NB4 (cell line): ENCODE results near the gene TASOR2.

DNA sequence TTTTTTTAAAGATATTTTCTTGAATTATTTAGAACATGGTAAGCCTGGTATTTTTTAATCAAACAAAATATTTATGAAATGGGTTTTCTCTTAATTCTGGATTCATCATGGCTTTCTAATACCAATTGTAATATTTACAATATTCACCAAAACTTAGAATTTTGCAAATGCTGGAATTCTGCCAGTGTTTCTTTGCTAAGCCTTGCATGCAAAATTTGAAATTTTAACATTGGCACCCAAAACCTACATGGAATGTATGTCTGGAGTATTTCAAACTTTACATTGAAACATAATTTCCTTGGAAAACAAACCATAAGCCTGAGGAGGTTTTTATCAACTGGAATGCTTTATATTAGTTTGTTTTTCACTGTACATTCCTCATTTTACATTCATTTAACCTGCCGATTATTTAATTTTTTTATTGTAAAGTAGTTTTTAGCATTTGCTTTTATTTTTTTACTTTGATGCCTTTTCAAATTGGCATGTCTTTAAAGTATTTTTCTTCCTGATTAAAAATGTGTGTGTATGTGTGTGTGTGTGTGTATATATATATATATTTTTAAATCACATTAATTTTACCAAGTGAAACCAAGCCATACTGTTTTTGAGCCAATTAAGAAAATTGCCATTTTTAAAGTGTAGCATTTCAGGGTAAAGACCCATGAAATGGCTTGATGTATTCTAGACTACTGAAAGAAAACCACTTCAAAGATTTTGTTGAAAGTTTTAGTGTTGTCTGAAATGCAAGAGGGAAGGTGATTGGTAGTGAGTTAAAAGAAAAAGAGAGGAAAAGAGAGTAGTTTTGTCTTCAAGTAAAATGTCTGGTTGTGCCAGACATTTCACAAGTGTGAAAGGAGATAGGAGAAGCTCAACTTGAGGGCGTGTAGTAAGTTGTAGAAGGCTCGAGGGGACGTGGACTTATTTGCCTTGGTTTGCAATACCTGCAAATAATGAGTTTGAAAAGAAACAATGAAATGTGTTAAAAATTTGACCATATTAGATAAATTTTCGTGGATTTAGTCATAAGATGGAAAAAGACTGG is 41.9 kb downstream of the CALML5 start:
- RRBS: no CpG with 5 or more reads among the region's 5 CpGs

DNA sequence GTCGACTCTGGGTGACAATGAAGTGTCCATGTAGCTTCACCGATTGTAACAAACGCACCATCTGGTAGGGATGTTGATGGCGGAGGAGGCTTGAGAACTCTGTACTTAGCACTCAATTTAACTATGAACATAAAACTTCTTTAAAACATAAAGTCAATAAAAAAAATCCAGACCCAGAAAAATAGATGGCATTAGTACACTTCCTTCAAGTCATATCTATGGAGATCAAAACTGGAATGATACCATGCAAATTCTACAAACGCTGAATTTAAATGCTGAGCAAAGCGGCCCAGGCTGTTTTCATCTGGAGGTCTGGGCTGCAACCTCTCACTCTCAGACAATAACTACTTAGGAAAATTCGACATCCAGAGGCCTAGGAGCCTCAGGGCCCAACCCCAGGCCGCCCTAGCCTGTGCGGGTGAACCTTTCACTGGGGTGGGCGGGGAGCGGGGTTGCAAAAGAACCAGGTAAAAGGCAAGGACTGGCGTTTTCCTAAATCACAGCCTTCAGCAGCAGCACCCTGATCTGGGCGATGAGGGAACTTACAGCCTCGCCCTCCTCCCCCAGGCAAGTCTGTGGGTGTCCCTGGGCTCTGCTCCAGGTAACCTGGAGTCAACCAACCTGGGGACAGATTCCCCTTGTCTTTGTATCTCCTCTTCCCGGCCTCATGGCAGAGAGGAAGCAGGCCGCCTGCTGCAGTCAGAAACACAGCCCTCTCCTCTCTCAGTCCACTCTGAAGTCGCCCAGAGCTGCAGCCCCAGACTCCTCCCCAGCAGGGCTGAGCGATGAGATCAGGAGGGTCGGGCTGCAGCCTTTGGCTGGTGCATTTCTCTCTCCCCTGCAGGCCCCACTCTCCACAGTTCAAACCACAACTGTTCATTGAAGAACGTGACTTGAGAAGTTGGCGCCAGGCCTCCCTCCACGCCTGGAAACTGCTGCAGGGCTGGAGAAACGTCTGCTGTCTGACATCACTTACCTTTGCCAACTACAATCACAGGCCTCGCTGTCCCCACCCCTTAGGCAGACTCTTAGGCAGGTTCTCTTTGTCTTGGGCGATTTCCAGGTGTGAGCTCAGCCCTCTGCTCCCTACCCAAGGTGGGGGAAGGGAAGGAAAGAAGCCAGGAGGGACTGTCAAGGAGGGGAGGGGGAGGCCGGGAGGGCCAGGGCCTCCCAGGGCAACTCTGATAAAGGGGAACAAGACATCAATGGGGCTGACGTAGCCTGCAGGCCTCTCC is 33.2 kb downstream of the CALML5 start:
- RRBS: no CpG with 5 or more reads among the region's 27 CpGs

DNA sequence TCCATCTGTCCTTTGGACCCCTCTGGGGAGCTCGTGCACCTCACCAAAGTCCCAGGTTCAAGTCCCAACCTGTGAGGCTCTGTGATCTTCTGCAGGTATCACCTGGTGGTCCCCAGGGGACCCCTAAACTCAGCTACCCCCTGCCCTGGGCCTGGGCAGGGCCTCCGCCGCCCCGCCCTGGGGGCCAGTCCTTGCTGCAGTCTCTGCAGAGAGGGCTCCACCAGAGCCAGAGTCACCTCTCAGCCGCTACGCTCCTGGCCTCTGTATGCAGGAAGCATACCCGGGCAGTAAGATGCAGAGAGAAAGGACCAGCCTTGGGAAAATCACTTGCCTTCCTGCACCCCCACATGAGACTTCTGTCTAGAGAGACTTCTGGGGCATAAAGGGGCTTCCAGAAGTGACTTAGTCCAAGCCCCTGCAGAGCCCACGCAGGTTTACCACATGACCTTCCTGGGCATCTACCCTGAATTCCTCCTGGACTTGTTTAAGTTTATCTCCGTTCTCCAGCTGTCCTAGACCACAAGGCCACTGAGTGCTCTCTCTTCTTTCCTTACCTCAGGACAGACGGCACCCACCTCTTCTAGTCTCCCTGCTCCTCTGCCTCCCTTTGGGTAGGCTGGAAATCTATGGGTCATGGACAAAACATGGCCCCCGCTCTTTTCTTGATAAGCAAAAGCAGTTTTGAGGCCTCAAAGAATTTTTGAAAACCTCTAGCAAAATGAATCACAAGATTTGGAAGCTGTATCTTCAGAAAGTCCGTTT is 21.2 kb downstream of the CALML5 start:
- RRBS: no CpG with 5 or more reads among the region's 12 CpGs

GRCh38 chr10:5563891-5564495 is 39.2 kb downstream of the CALML3 start:
- RRBS: 12% methylated on average over 4 of the region's 20 CpGs

- RRBS: 0% methylated on average over 8 of the region's 46 CpGs
Observed at GRCh38 chr10:5684284-5684926, at the start of gene TASOR2. TASOR2 (plus strand) TSS chr10:5684838.

DNA sequence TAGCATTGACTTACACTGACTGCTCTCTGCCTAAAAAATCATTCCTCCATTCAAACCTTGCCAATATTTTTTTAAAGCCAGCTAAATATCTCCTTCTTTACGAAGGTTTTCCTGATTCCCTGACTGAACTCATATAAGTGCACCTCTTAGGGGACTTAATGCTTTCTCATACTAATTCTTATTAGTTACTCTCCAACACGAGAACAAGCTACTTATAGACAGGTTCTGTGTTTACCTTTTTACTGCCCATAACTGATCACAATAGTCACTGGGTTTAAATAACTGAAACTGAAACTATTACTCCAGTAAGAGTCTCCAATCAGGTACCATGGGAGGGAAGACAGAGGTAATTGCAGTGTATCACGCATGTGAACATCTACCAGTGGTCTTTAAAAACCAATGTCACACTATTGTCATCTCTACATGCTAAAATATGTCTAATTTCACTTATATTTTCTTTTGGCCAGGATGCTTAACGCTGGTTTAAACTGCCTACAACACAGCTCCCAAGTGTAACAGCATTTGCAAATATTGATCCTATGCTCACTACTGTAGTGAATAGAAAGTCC is 3.7 kb downstream of the GDI2 start:
- RRBS: no CpG with 5 or more reads among the region's 4 CpGs

GRCh38 chr10:5870030-5870573 is 19.6 kb downstream of the ANKRD16 start:
- RRBS: no CpG with 5 or more reads among the region's 11 CpGs

- RRBS: no CpG with 5 or more reads among the region's 20 CpGs
Observed at GRCh38 chr10:5917199-5917734, 27.2 kb downstream of the FBH1 start.

- RRBS: no CpG with 5 or more reads among the region's 7 CpGs
Observed at GRCh38 chr10:6022349-6023064, 39.7 kb downstream of the IL2RA start.

GRCh38 chr10:6100124-6100562 is 11.3 kb downstream of the RBM17 start:
- RRBS: no CpG with 5 or more reads among the region's 3 CpGs

DNA sequence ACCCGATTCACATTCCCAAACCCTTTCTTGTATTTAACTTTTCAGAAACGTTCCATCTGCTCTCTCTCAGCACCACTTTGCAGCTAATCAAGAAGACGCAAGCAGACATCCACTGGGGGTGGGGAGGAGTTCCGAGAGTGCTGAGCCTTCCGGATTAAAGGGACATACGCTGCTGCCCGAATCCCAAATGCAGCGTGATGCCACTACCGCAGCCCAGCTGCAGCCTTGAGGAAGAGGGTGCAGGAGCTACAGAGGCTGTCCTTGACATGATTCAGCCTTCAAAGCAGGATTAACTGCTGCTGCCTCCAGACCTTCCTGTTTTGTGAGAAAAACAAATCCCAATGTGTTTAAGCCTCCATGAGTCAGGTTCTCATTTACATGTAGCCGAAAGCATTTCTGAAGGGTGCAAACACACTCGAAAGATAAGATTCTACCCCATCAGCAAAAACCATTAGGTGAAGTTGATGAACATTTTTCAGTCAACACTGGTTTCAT is 40.0 kb downstream of the RBM17 start:
- RRBS: no CpG with 5 or more reads among the region's 11 CpGs

DNA sequence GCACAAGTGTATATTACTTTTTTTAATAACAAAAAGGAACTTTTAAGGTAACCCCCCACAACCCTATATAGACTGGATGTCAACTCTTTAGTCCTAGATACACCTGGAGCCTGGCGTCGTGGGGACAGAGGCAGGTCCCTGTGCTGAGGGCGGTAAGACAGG is 39.5 kb upstream of the PFKFB3 start:
- RRBS: no CpG with 5 or more reads among the region's 3 CpGs

- RRBS: no CpG with 5 or more reads among the region's 8 CpGs
Observed at GRCh38 chr10:6195232-6195789, 7.4 kb upstream of the PFKFB3 start.

DNA sequence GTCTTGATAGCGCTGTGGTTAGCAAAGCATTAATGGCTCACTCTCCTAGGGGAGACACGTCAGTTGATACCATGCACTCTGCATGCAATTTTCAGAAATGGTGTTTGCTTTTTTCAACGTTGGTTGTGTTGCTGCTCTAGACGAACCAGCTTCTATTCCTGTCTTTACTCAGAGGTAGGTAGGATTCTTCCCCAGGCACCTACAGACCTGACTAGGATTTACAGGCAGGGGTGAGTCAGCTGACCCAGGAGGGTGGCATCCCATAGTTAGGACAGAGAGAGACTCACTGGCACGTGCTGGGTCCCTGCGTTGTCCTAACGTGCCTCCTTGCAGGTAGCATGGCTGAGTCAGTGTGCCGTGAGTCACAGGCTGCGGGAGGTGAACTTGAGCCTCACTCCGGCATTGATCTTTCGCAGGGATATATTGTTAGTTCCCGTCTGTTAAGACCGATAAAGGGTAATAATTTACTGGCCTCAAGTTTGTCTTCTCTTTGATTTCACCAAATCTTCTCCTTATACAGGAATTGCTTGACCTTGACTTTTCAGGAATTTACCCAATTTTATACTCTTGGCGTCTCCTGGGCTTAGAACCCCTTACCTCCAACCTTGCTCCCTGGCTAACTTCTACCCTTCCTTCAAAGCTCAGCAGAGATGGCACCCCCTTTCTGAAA is 96.5 kb downstream of the PFKFB3 start:
- RRBS: no CpG with 5 or more reads among the region's 14 CpGs

DNA sequence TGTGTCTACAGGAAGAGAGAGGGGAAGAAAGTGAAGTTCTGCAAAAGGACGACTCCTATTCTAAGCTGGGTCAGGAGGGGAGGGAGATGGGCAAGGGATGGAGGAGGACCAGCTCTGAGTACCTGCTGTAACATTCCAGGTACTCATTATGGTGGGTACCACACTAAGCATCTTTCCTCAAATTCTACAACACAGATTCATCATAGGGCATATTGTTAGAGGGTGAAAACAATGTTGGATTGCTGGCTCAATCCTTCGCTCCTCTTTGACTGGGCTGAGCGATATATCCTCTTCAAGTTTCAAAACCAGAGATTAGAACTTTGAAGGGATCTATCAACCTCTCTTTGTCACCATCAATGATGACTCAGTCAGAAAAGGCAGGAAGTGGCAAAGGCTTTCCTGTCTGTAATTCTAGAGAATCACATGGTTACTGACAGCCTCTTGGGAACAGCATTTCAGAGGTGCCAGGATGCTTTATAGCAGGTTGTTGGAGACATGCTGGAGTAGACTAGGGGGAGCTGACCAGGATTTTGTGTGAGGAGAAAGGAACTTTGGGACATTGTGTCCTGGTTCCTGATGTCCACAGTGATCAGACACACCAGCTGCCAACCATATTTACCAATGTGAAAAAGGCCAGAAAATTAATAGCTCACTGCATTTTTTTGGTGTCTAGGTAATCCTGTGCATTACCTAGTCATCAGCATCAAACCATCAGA is 81.4 kb downstream of the PRKCQ start:
- RRBS: no CpG with 5 or more reads among the region's 3 CpGs

GRCh38 chr10:6737022-6737827 is 157.1 kb upstream of the PRKCQ start:
- RRBS: no CpG with 5 or more reads among the region's 9 CpGs

GRCh38 chr10:7171928-7172339 is 238.9 kb downstream of the SFMBT2 start:
- RRBS: 95% methylated on average over 18 of the region's 32 CpGs

DNA sequence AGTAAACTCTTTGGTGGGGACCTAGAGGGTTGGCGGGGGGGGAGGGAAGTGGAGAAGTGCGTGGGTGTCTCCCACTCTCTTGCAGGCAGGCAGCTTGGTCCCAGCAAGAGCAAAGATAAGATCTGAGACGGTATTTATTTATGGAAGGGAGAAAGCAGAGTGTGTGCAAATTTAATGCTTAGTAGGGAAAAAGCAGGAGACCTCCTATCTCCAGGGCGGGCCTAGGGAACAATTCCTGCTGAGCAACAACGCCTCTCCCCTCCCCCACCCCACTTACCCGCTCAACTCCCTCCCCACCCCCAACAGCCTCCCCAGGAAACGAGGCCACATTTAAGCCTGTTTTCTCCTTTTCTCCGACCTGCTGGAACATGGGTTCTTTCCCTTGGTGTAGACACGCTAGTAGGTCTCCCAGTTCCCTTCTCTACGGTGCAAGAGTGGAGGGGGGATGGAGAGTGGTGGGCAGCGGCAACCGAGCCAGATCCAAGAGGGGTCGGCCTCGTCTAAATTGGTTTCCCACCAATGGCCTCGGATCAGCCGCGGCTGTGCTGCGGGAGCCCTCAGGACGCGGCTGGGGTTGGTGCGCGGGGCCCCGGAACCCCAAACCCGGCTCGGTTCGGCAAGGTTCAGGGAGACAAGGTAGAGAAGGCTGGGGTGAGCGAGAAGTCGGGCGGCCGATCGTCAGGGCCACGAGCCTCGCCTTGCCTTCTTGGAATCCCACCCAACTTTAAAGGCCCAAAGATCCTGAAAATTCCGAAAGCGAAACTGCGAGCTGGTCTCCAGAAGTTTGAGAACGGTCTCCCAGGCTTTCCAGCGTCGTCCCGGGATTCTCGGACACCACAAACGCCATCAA is 3.7 kb downstream of the SFMBT2 start:
- RRBS: no CpG with 5 or more reads among the region's 42 CpGs

- RRBS: no CpG with 5 or more reads among the region's 10 CpGs
Observed at GRCh38 chr10:7471612-7472399, 61.0 kb upstream of the SFMBT2 start.

DNA sequence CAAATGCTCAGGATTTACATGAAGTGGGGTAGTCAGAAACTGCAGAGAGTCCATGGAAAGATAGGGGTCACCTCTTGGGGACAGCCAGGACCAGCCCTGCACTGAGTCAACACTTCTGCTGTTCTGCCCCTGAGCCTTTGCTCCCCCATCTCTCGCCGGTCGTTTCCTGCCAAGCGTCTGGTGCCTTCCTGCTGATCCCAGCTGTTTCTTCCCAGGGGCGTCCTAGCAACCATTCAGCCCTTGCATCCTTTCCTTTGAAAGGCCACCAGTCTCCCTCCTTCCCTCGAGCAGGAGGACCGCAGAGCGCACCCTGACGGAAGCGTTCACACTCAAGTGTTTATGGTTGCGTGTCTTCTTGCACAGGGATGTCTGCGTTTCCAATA is 64.7 kb upstream of the SFMBT2 start:
- RRBS: no CpG with 5 or more reads among the region's 12 CpGs